Umbilical cord (tissue), 2 donors: ENCODE measurements around a stretch of chr3.

DNA sequence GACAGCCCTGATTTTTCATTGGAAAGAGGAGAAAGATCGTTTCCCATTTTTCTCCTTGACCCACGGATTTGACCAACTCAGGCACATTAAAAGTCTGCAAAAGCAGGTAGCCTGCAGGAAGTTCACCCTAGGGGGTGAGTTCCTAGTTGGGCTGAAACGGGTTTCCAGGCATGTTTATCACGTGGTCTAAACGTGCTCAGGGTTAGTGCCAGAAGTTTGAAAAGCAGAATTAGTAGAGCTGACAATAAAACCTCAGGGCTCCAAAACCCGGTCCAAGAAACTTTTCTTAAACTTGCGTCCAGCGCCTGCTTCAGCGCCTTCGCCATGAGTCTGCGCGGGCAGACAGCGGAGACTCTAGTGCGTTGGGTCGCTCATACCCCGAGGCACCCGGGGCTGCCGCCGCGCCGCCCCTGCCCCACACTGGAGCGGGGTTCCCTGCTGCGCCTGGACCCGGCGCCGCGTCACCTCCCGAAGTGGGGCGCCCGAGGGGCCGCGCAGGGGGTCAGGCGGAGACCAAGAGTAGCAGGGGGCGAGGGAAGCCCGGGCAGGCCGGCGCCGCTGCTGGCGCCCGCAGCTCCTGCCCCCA lies 409 bp downstream of the SUCLG2 start:
- RAMPAGE, long total RNA: no peak

GRCh38 chr3:68996701-68996992 lies 16.8 kb downstream of the EOGT start:
- RAMPAGE, long total RNA: no peak

- RAMPAGE, long total RNA: no peak
Observed at GRCh38 chr3:69011852-69012452, 1.5 kb downstream of the EOGT start.

DNA sequence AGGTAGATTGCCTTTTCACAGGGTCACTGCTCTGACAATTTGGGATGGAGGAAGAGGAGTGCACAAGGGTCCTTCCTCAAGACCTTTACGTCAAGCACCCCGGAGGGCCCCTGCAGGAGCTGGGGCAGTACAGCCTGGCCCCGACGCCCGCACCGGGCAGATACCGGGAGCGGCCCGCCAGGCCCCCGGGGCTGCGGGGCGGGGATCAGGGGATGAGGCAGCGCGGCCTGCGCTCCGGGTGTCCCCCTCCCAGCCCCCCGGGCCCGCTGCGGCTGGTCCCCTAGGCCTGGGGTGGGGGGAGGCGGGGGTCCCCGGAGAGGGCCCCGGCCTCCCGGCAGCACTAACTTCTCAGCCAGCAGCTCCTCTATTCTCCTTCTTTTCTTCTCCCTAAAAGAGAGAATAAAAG lies 395 bp downstream of the UBA3 start:
- RAMPAGE, long total RNA: no peak

DNA sequence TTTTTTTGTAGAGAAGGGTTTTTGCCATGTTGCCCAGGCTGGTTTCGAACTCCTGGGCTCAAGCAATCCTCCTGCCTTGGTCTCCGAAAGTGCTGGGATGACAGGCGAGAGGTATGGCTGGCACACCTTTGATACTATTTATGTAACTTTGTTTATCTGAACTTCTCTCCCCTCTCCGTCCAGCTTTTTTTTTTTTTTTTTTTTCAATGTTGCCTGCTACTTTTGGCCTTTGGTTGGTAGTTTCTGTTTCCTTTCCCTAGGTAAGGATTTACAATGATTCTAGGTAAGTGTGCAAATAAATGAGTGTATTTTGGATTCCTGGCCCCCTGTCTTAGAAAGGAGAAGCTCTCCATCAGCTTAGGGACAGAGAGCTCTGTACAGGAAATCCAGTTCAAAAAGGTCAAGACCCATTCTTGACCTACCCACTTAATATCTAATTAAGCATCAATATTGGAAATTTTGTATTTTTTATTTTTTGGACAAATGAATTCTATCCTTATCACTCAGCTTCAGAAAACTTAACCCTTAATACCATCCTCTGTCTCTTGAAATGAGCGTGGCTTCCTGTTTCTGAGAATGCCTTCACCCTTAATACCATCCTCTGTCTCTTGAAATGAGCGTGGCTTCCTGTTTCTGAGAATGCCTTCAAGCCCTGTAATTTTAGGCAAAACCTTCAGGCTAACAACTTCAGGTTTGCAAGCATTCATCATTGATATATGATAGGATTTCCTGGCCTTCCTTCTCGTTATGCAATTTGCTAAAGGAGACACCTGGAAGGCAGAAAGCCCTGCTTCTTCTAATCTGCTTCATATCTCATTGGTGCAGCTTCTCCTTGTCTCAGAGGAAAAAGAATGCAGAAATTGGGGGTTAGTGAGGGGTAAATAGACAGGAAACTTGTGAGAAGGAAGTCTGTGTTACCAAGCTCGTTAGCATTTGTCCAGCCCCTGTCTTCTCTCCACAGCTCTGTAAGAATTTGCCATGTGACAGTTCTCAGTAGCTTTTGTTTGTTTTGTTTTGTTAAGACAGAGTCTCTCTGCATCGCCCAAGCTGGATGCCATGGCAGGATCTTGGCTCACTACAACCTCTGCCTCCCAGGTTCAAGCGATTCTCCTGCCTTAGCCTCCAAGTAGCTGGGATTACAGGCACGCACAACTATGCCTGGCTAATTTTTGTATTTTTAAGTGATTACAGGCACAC lies 7.1 kb downstream of the ARL6IP5 start:
- RAMPAGE, long total RNA: no peak

- RAMPAGE, long total RNA: no peak
Observed at GRCh38 chr3:69292953-69293242, 93.0 kb downstream of the FRMD4B start.

DNA sequence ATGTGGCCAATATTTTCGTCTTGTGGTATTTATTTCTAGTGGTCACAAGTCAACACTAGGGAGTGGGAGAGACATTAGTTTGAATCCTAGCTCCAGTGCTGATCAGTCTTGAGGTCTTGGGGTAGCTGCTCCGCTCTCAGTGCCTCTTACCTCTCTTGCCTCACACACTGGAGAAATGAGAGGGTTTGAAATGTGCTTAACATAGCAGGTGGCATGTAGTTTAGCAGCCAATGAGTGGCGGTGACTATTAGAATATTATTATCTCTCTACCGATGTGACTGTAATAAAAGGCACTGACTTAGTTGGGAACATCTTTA lies 92.7 kb downstream of the FRMD4B start:
- RAMPAGE, long total RNA: no peak

DNA sequence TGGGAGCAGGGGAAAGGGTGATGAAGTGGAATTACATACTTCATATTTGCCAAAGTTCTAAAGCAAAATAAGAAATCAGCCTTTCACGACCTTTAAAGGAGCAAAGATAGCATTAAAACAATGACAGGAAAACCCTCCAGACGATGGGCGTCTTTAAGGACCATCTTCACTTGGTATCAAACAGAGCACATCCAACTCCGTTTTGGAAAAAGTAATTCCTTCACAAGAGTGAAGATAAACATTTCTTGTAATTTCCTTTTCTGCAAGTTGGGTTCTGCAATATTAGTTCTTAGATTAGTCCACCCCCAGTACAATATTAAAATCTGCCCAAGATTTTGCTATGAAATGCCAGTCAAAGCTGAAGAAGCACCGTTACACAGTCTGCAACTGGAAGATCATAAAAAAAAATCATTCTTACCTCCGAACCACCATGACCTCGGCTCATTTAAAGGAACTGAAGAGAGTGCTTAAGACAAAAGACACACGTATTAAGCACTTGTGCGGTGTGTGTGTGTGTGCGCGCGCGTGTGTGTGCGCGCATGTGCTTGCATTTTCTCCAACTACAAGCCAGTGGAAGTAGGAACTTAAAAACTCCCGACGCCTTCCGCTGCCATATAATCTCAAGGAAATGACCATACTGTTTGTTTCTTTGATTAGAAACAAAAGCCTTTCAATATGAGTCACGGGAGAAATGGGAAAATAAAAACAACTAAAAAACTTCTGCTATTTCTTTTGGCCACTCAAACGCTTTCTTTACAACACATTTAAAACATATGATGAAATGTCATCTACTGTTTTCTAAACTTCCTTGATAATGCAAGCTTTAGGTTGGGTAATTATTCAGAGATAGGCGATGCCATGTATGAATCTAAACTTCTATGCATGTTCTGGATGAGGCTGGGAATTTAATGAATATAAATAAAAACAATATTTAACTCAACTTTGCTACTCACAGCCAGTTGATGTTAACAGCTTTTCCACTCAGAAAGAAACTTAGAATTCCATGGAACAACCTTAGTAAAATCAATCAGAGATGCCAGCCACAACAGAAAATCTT lies 32.4 kb downstream of the FRMD4B start:
- RAMPAGE, long total RNA: no peak

GRCh38 chr3:69409602-69410366 lies 23.9 kb upstream of the FRMD4B start:
- RAMPAGE, long total RNA: no peak

DNA sequence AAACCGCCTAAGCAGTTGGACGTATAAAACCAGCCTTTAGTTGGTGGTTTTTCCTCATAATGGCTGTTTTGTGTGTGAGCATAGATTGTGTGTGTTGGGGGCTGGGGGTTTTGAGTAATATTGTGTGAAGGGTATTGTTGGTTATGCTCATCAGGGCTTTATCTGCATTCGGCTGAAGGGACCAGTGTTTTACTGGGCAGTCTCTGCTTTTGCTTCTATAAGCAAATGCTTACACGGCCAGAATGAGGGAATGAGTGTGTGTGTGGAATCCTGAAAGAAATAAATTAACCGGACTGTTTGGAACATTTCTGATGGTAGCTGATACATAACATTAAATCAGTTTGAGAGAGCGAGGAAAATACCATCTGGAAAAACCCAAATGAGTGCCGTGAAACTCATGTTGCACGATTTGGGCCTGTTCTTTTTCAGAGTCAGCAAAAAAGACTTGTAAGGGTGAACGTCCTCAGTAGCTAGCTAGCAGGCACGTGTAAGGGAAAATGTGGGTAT lies 1.9 kb downstream of the MITF start:
- RAMPAGE, long total RNA: no peak

- RAMPAGE, long total RNA: no peak
Observed at GRCh38 chr3:69762439-69762969, 23.2 kb downstream of the MITF start.

GRCh38 chr3:70956061-70956541 lies 627.4 kb downstream of the FOXP1 start:
- RAMPAGE, long total RNA: no peak

DNA sequence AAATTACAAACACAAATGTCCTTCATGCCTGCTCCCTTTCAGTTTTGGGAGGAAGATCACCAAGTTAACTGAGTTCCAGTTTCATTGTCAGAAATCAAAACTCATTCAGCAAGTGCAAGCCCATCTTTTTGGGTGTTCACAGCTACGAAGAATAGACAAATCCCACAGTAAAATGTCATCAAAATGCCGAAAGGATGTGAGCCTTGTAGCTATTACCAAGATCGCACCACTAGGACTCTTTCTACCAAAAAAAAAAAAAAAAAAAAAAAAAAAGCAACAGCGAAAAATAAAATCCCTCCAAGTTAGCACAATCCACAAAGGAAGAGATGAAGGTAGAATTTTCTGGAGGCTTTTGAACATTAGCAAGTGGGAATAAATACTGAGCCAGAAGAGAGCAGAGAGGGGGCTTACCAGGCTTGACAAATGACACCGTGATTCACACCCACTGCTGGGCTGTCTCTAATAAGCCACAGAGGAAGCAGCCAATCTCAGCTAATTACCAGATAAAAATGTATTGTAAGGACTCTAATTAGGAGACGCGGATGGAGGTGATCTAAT lies 602.5 kb downstream of the FOXP1 start:
- RAMPAGE, long total RNA: no peak

- RAMPAGE, long total RNA: no peak
Observed at GRCh38 chr3:70981504-70982137, 601.9 kb downstream of the FOXP1 start.

- RAMPAGE, long total RNA: no peak
Observed at GRCh38 chr3:71100669-71101362, 482.7 kb downstream of the FOXP1 start.

DNA sequence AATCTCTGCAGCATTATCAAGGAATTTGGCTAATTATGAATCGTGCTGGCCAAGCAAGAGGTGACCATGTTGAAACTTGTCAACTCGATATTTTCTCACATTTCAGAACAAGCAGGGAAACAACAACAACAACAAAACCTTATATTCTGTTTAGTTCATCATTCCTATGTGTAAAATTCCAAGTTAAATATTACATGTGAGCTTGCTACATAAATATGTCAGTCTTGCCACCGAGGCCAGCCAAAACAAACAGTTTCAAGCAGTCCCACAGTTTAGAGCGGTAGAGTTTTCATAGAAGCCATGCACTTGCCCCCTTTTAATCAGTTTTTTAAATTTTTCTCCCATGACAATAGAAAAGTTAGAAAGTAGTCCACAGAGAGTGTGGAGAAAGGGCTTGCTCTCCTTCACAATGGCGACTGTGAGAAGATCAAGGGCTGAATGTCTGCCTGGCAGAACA lies 420.0 kb downstream of the FOXP1 start:
- RAMPAGE, long total RNA: no peak

GRCh38 chr3:71227312-71227854 lies 356.1 kb downstream of the FOXP1 start:
- RAMPAGE, long total RNA: no peak

GRCh38 chr3:71299129-71299759 lies 284.3 kb downstream of the FOXP1 start:
- RAMPAGE, long total RNA: no peak

DNA sequence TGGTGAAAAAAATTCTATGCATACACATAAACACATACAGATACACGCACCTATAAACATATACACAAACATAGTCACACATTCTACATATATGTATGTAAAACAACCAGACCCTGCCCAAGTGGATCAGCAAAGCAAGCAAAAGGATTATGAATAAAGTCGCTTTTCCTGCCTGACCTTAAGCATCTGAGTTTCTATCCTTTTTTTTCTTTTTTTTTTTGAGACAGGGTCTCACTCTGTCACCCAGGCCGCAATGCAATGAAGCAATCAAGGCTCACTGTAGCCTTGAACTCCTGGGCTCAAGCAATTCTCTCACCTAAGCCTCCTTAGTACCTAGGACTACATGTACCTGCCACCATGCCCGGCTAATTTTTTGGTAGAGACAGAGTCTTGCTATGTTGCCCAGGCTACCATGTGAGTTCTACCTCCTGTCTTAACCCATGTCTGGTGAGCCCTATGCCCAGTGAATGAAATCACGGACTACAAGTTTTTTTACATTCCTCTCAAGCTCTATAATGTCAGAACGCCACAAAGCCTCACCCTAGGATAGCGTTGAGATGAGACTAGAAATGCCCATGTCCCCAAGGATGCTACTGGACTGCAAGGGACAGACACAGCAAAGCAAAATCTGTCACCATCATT lies 162.9 kb downstream of the FOXP1 start:
- RAMPAGE, long total RNA: no peak

DNA sequence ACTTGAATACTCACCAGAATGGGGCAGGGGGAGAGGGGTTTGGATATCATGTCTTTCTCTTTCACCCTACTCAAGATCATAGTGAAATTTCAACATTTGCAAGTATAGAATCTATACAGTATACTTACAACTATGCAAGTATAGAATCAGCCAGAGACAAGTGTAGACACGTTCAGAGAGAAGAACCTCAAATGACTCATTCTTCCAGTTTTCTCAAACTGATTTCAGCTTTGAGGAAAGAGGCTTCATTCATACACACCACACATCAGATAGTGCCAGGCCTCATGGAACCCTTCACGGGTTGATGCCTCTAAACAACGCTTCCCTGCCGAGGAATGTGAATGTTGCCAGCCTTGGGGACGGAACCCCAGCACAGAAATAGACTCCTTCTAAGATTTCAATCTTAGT lies 135.8 kb downstream of the FOXP1 start:
- RAMPAGE, long total RNA: no peak